Gallbladder (tissue), 1 donor: ENCODE measurements around a stretch of chr20.

GRCh38 chr20:56629847-56630843 lies 1.0 kb downstream of the TFAP2C start:
- PRO-cap: bidirectional peak, plus-strand start at chr20:56630231, minus-strand start at chr20:56629939

- PRO-cap: no peak
Measured at GRCh38 chr20:56779869-56780399, 150.8 kb downstream of the TFAP2C start.

DNA sequence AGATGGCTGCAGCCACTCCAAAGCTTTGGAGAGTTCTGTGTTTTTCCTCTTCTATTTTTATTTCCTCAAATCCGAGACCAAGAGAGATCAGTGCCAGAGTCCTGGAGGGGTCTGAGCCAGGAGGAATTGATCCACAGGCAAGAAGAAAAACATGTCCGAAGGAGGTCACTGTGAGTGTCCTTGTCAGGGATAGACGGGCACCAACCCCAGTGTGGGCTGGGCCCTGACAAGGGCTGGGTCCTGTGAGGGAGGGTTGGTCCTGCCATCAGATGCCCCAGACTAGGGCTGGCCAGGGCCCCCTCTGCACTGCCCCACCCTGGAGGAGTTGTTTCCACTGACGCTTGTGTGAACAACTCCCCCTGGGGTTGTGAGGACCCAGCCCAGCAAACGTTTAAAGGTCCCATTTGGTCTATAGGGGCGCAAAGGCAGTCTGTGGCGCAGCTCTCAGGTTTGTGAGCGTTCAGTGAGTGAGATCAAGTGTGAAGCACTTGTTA lies 104.2 kb downstream of the BMP7 start:
- PRO-cap: no peak

GRCh38 chr20:57241490-57241941 lies 24.9 kb downstream of the BMP7 start:
- PRO-cap: no peak

DNA sequence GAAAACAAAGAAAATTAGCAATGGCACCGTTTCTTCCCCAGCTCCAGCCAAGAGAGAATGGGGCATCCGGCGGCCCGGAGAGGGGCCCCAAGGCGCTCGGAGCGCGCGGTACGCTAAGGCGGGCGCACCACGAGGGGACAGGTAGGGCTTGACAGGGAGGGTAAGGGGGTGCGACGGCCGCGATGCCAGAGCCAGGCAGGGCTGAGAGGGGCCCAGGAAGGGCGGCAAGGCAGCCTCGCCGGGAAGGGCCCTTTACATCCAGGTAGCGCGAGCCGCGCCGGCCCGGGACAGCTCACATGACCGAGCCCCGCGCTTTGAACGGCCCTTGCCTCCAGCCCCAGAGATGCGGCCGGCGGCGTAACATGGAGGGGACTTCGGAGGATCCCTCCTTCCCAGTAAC lies 1.3 kb downstream of the BMP7 start:
- PRO-cap: no peak

GRCh38 chr20:57398824-57399076 lies 7.6 kb downstream of the RBM38 start:
- PRO-cap: no peak

GRCh38 chr20:57405228-57405920 lies 14.2 kb downstream of the RBM38 start:
- PRO-cap: no peak

DNA sequence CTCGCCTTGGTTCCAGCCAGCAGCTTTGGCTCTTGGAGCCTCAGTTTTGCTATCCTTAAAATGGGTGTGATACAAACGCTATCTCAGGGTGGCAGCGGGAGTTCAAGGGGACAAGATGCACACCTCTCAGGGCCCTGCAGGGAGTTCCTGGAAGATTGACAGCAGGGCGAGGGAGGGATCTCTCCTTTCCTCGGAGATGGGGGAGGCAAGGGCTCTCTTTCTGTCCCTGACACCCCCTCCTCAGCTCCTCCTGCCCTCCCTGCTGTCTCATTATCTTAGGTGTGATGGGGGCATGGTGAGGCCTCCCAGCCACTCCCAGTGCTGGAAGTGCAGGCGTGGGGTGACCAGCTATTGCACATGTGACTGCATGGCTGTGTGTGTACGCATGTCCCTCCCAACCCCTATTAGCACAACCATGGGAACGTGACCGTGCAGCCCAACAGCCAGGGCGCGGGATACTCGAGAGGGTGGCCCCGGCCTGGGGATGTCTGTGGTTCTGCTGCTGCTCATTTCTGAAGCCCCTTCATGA lies 50.8 kb downstream of the RBM38 start:
- PRO-cap: no peak

- PRO-cap: no peak
Measured at GRCh38 chr20:57567158-57567838, 6.4 kb downstream of the PCK1 start.

DNA sequence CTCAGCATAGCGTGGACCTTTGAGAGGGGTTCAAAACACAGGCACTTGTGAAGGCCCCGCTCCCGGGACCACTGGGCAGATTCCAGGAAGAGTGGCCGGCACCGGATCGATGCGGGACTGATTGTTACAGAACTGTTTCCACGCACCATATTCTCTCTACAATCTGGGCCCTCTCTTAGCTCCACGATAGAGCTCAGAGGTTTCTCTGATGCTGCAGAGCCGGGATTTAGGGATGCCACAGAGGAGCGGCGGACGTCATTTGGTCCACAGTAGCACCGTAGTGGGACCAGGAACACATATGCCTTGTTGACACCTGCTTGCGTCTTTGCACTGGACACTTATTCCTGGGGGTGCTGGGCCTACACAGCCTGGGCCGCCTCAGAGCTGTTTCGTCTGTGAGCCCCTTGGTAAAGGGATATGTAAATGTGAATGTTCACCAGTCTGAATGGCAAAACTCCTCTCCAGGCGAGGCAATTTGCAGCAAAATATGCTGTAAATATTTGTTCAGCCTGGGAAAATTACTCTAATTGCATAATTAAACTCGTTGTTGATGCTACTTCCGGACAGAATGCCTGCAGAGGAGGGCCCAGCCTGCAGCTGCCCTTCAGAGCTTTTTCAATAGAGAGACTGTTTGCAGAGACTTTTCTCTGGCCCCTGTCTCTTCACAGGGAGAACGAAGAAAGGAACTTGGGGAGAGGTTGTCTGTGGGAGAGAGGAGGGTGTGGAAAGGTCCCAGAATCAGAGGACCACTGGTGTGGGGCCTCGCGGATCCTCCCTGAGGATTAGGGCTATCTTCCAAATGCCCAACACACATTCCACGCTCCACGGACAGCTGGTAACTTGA lies 9.4 kb downstream of the PCK1 start:
- PRO-cap: no peak

- PRO-cap: no peak
Measured at GRCh38 chr20:57579787-57580451, 19.0 kb downstream of the PCK1 start.

- PRO-cap: no peak
Measured at GRCh38 chr20:57627905-57628764, 7.9 kb upstream of the ZBP1 start.

DNA sequence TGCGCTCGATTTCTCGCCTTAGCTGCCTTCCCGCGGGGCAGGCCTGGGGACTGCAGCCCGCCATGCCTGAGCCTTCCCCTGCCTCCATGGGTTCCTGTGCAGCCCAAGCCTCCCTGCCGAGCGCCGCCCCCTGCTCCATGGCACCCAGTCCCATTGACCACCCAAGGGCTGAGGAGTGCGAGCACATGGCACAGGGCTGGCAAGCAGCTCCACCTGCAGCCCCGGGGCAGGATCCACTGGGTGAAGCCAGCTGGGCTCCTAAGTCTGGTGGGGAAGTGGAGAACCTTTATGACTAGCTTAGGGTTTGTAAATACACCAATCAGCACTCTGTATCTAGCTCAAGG lies 8.7 kb upstream of the ZBP1 start:
- PRO-cap: no peak

DNA sequence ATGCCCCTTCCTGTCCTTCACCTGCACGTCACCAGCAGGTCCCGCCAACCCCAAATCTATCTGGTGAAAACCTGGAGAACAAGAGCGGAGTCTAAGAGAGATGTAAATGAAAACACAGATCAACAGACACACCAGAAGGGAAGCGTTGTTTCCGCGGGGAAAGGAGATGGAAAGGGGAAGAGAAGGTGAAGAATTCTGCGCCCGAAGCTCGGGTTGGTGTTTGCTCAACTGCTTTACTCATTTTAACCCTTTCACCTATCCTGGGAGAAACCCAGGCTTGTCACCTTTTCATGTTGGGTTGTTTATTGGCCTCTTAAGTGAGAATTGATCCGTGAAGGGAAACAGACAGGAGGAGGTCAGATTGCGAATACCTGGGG lies 30.2 kb upstream of the ZBP1 start:
- PRO-cap: no peak

DNA sequence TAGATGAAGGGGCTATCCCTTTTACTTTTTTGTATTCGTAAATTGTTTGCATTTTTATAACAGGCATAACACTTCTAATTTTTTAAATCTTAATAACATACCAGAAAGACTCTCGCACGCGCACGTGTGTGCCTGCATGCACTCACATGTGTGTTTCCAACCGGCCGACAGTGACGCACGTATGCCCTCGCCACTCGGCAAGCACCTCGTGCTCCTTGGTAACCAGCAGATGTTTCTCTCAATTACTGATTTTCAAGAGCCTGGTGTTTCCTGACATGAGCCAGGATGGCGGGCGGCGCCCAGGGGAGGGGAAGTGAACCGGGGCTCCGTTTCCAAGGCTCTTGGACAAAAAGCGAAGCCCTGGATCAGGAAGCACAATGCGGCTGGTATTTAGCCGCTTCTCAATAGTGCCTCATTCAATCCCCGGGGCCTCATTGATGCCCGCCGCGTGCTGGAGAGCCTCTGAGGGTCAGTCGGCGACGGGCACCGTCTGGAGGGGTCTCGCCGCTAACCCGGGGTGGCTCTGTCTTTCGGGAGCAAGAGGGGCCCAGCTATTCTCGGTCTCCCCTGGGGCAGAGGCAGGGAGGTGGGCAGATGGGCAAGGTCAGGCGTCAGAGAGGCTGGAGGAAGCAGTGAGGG lies 37.6 kb downstream of the PMEPA1 start:
- PRO-cap: no peak

DNA sequence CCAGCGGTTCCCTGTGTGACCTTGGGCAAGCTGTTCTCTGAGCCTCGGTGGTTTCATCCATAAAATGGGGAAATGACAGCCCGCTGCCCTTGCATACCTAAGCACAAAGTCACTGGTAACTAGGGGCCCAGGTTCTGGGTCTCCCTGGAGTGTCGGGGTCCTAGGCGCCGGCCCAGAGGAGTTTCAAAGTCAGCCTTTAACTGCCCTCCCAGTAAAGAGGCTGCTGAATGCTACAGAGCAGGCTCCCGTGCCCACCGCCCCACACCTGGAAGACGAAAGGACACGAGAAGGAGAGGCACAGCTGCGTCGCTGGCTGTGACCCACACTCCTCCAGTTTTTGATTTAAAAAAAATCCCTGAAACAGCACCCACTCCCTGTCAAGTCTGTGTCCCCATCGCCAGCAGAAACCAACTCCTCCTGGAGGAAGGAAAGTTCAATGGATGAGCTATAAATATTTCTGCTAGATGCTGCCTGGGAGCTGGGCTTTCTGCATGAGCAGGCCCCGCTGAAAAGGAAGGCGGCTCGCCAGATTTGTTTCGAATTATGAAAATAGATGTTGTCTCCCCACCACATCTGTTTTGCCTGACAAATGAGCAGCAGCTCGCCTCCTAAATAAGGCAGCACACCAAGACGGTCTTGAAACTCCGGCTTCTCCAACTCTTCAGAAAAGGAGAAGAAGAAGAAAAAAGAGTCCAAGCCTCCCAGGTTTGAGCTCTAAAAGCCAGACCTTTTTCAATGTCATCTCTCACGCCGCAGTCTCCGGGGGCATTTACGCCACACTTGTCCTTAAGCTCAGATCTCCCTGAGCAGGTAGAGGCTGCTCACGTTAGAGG lies 27.3 kb downstream of the PMEPA1 start:
- PRO-cap: no peak

DNA sequence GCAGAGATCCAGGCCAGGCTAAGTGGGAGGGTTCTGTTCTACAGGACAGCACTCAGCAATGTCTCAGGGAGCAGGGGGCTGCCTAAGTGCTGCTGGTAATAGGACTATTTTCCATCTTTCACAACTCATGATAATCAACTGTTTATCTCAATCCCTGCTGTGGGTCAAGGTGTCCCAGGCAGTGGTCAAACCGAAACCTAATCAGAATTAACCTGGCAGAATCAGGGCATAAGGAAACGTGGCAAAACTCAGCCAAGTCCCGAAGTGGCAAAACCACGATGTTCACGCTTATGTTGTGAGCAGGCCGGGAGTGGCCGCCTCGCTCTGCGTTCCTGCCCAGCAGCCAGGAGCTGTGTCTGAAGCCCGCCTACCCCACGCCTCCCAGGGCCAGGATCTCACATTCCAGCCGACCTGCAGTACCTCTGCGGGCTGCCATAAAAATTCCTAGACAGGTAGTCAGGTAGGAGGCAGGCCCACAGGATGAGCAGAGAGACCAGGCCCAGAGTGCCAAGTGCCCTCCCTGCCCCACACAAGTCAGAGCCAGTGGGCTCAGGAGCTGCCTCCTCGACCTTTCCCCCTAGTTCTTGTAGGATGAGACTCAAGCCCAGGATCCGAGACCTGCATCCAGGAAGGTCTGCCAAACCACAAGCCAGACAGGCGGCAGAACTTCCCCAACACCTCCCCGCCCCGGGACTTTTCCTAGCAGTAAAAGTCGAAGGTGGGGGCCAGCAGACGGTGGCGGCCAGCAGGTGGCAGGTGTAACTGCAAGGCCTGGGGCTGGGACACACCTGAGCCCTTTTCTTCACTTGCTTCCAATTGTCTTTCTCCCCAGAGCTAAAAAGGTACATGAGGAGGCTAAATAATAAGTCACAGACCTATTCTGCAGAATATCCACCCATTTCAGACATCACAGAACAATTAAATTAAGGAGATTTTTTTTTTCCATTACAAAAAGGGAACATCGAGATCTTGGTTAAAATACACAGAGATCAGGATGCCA lies 16.7 kb downstream of the PMEPA1 start:
- PRO-cap: no peak

- PRO-cap: no peak
Measured at GRCh38 chr20:57697341-57697903, 12.4 kb downstream of the PMEPA1 start.

DNA sequence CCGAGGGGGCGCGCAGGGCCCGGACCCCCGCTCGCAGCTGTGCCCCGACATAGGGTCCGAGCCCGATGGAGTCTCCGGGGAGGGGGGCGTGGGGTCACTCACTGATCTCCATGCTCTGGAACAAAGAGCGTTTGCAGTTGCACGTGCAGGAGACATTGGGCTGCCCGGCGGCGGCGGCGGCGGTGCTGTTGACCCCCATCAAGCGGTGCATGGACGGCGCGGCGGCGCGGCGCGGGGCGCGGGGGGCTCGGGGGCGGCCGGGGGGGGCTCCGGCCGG lies 505 bp downstream of the PMEPA1 start:
- PRO-cap: no peak

- PRO-cap: no peak
Measured at GRCh38 chr20:58129449-58129829, 21.3 kb upstream of the C20orf85 start.